Left lung (tissue), 1 donor: ENCODE measurements around the gene PHF1.

DNA sequence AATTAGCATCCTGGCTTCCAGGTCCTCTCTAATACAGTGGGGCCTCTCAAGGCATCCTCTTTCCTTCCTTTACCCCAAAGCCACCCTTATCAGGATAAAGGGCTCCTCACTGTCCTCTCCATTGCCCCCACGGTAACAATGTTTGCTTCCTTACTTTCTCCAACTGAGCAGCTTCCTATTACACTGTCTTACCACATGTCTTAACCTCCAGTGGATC lies 5.0 kb downstream of the HLA-DMB start:
- PRO-cap, result no peak

DNA sequence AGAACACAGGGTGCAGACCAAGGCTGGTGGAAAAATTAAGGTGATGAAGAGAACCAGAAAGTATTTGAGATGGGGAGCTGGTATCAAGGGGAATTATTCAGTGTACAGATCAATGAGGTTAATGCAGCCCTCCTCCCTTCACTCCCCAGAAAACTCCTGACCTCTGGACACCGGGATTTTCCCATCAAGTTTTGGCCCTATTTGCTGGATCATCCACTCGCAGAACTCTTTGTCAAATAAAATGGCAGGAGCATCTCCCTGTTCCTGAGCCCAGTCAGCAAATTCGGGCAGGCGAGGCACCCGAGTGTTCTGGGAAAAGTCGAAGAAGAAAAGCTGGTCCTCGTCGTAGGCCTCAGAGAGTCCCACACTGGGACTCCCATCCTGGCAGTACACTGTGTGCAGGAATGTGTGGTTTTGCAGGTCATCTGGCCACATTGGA lies 2.5 kb downstream of the HLA-DMA start:
- PRO-cap, result unidirectional peak, minus-strand start at position 227 of the sequence

- PRO-cap, result unidirectional peak, plus-strand start at chr6:32972813; bidirectional peak, plus-strand start at chr6:32973272, minus-strand start at chr6:32973265
Observed at GRCh38 chr6:32972784-32973694, 4.6 kb downstream of the BRD2 start.

GRCh38 chr6:32974445-32974886 lies 6.1 kb downstream of the BRD2 start:
- PRO-cap, result no peak

DNA sequence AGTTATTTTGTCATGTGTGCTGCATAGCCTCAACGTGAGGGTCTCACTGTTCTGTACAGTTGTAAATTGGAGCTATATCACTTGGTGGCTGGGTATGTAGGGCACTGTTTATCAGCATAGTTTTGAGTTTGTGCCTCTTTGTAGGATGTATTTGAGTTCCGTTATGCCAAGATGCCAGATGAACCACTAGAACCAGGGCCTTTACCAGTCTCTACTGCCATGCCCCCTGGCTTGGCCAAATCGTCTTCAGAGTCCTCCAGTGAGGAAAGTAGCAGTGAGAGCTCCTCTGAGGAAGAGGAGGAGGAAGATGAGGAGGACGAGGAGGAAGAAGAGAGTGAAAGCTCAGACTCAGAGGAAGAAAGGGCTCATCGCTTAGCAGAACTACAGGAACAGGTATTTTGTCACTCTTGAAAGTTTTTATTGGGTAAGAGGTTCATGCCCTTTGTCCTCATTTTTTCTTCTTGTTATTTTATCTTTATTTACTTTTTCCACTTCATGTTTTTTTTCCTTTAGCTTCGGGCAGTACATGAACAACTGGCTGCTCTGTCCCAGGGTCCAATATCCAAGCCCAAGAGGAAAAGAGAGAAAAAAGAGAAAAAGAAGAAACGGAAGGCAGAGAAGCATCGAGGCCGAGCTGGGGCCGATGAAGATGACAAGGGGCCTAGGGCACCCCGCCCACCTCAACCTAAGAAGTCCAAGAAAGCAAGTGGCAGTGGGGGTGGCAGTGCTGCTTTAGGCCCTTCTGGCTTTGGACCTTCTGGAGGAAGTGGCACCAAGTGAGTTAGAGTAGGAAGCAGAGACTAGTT lies 9.4 kb downstream of the BRD2 start:
- PRO-cap, result unidirectional peak, plus-strand start at position 315 of the sequence

- PRO-cap, result unidirectional peak, plus-strand start at chr6:32978573
Observed at GRCh38 chr6:32978419-32978899, 10.1 kb downstream of the BRD2 start.

GRCh38 chr6:33089969-33090464 lies 14.2 kb downstream of the HLA-DPB1 start:
- PRO-cap, result unidirectional peak, plus-strand start at chr6:33090110

DNA sequence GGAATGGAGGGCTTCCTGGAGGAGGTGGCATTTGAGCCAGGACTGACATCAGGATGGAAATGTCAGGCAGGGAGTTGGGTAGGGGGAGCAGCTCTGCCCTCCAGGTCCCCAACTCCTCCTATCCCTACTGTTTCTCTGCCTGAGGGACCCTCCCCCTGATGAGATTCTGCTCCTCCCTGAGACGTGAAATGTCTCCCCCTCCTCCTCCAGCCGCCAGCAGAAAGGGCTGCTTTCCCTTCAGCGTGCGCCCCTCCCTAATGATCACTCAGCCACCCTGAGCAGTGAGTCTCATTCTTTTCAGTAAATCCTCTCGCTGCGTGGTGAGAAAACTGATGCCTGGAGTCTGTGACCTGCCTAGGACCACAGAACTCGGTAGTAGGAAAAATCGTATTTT lies 40.7 kb downstream of the HLA-DPB1 start:
- PRO-cap, result no peak

GRCh38 chr6:33160602-33161303 lies 31.5 kb downstream of the COL11A2 start:
- PRO-cap, result no peak

DNA sequence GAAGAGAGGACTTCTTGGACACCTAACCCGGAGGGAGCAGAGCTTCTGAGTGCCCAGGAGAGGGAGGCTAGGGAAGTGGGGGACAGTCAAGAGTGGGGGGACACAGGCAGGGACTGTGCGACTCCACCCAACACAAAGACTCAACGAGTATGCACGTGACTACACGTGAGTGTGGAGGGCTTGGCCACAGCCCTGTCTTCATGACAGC lies 30.3 kb downstream of the COL11A2 start:
- PRO-cap, result no peak

- PRO-cap, result bidirectional peak, plus-strand start at chr6:33249585, minus-strand start at chr6:33249165
Observed at GRCh38 chr6:33248864-33249683, 22.6 kb downstream of the VPS52 start.

DNA sequence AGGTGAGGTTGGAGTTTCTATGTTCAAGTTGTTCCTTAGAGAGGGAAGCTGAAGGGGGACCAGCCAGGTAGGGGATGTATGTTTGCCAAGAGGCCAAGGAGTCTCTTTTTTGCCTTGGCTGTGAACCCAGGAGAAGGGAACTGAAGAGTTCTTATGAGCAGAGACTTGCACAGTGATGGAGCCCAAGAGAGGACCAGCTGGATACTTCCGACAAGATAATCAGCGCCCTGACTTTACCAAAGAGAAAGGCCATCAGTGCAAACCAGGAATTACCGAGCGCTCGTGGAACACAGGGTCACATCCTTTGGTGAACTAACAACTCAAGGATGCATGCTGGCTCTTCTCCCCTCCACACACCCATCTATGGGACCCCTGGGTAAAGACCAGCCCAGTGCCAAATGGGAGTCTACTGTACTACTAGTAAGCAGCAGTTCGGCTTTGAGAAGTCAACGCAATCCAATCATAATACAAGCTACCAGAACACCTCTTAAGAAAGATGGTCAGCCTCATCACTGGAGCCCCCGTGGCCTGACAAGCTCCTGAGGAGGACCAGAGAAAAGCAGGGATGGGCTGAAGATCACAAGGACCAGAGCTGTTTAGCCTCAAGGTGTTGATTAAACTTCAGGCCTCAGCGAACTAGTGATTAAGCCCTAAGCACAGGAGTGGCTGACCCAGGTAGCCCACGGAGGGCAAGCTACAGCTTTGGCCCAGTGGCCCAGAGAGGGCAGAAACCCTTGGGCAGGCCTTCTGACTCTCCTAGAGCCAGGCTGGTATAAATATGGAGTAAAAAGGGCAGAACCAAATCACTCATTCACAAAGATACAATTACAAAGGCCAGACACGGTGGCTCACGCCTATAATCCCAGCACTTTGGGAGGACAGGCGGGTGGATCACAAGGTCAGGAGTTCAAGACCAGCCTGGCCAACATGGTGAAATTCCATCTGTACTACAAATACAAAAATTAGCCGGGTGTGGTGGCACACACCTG lies 5.5 kb downstream of the B3GALT4 start:
- PRO-cap, result unidirectional peak, plus-strand start at position 275 of the sequence

GRCh38 chr6:33297634-33297824 lies 1.2 kb downstream of the RGL2 start:
- PRO-cap, result no peak

DNA sequence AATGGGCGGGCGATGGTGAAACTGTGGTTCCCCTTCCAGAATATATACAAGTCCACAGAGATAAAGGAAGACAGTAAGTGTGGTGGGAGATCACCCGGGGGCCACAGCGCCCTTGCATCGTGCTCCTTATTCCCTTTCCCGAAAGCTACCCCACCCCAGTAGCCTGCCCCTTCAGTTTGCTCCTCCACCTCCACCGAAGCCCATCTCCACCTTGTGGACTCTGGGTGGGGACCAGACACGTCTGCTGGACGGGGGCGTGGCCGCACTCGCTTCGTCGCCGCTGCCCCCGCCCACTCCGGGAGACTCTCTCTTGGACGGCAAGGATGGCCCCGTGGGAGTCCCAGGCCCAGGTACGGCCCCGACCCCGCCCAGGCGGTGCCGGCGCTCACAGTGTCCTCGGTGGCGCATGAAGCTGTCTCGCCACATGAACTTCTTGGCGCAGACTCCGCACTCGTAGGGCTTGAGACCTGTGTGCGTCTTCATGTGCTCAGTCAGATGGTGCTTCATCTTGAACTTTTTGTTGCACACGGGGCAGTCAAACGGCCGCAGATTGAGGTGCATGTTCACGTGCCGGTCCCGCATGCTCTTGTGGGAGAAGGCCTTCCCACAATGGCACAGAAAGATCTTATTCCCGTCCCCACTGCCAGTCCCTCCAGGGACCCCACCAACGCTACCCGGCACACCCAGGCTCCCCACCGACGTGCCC lies 1.1 kb upstream of the TAPBP start:
- PRO-cap, result unidirectional peak, minus-strand start at position 213 of the sequence

- PRO-cap, result unidirectional peak, plus-strand start at chr6:33345577
Observed at GRCh38 chr6:33345124-33345816, 16.2 kb upstream of the SMIM40 start.

- PRO-cap, result bidirectional peak, plus-strand start at chr6:33411066, minus-strand start at chr6:33410880; bidirectional peak, plus-strand start at chr6:33411484, minus-strand start at chr6:33411348
Observed at GRCh38 chr6:33410957-33411412, at the start of gene PHF1. TSS of gene PHF1 (plus strand) at chr6:33411014.

GRCh38 chr6:33412129-33412980 lies 1.5 kb downstream of the PHF1 start:
- PRO-cap, result no peak

DNA sequence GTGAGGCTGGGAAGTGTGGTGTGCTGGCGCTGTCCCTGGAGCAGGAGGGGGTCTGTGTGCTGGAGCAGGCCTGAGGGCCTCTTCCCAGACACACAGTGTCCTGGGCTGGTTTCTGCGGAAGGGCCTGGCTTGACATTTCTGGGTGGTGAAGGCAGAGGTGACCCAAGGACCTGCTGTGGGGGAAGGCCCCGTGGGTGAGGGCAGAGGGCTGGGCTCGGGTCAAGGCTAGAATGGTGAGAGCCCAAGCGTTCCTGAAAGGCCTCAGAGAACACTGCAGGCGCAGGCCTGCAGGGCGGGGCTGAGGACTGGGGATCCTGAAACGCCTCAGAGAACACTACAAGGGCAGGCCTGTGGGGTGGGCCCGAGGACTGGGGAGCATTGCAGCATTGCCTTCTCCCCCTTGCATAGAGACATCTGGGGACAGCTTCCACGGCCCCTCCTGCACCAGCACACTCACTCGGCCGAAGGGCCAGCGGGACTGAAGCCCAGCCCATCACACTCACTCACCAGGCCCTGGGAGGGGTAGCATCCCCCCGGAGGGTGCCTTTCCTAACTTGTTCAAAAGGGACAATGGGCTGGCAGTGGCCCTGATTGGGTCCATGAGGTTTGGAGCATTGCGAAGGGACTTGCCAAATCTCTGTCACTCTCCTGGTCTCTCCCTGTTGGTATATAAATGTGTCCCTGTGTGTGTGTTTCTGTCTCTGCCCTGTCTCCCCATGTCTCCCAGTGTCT lies 10.8 kb upstream of the BAK1 start:
- PRO-cap, result no peak

- PRO-cap, result no peak
Observed at GRCh38 chr6:33619488-33619832, 1.7 kb upstream of the ITPR3 start.

GRCh38 chr6:33683016-33683553 lies 28.4 kb downstream of the UQCC2 start:
- PRO-cap, result no peak